Heart right ventricle (tissue), 2 donors: Measurements from ENCODE around the gene ING2.

DNA sequence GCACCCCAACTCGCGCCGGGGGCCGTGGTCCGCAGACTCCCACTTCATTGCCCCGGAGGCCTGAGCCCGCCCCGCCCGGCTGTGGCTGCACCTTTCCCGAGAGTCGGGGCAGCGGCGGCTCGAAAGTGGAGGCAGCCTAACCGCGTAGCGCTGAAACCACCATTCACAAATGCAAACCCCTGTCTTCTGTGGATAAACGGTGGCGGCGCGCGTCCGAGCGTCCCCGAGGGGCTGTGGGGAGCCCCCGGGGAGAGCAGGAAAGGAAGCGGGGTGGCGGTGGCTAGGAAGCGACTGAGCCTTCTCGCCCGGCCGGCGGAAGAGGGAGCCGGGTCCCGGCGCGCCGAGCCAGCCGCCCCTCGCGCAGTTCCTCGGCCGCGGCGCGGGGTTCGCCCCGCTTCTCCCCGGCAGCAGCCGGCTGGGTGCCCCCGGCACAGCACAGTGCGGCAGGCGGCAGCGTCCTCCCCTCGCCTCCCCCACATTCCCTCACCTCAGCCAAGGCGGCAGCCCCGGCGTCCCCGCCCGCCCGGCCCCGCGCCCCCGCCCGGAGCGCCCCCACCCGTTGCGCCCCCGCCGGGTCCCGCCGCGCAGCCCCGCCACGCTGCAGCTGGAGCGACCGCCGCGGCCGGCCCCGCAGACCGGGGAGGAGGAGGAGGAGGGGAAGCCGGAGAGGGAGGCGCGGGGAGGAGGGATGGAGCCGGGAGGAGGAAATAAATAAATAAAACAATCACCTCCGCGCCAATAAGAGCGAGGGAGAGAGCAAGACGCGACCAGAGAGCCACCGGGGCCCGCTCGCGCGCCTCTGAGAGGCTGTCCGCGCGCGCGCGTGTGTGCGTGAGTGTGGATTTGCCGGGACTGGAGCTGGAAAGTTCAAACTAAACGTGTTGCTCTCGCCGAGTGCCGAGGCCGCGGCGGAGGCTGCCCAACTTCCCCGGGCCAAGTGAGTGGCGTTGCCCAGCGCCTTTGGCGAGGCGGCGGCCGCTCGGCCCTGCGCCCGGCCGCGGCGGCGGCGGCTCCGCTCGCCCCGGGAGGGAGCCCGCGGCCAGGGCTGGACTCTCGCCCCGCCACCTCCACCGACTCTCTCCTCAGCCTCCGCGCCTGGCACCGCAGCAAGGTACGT is 2184.7 kb upstream of the TENM3 start:
- PRO-cap, 2 experiments, result peak in 1 of 2 experiments; most common plus-strand start position 770 of the sequence (in 1)

DNA sequence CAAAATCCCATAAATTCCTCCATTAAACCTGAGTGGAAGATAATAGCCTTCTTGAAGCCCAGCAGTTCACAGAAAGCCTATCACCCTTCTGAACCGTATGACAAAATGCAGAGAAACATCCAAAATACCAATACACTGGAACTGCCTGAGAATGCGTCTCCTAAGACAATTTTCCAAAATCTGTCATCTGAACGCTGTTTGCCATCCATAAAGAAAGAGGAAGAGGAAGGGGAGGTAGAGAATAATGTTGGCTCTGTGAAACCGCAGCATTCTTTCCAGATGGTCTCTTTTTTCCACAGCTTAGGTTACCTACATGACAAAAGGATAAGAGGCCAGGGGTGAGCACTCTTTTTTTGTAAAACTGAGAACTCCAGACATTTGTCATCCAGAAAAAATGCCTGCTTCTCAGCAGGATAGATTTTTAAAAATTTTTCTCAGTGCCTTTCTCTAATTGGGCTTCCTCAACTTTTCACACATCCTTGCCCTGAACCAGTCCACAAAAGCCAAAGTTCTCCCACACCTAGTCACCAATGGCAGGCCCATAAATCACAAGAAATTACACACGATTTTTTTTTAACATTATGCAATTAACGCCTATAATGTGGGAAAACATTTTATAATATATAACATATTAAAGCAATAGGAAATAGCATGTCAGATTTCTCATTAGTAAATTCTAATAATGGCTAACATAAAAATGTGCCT is 158.2 kb upstream of the TENM3 start:
- PRO-cap, 2 experiments, result no peak in any of the 2 experiments

DNA sequence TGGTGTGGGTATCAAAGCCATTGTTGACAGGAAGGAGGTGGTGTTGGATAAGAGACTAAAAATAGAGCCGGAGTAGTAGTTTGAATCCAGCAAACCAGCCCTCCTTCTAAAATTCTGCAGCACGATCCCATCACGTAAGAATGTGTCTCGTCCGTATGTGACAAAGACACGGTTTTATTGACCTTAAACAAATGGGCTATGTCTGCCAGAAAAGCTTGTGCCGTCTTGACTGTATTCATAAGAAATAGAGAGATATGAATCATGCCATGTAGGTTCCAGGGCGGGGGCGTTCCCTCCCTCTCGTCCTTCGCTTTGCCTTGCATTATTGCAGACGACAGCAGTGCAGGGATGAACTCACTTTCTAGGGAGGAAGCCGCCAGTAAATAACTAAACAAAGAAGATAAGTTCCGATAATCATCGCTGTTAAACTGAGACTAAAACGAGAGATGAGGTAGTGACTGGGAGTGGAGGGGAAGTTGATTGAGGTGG is 3.3 kb downstream of the TENM3 start:
- PRO-cap, 2 experiments, result no peak in any of the 2 experiments

DNA sequence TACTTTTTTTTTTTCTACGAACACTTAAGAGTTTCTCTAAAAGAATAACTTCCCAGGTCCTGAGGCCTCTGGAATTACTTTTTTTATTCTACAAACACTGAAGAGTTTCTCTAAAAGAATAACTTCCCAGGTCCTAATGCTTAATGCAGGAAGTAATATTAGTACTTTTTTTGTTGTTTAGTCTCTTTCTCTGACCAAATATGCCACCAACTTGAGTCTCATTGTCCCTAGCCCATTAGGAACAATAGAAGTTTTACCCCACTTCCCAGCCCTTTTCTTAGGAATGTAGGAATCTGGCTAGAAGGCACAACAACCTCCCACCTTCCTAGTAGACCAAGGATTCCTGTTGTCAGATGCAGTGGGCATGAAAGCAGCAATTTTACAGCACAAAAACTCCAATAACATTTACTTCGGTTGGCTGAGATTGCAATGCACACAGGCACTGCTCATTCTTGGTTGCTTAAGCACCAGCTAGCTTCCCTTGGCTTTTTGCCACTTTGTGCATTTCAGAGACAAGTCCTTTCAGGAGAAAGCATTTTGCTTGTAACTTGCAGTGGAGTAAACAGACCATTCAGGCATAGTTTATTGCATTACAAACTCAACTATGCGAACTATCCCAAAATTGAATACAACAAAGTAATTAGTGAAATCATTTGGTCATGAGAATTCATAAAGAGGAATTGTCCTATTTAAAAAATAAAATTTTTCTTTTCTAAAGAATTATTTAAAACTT is 312.8 kb downstream of the TENM3 start:
- PRO-cap, 2 experiments, result no peak in any of the 2 experiments

- PRO-cap, 2 experiments, result no peak in any of the 2 experiments
Observed at GRCh38 chr4:182895746-182896327, 21.3 kb downstream of the DCTD start.

DNA sequence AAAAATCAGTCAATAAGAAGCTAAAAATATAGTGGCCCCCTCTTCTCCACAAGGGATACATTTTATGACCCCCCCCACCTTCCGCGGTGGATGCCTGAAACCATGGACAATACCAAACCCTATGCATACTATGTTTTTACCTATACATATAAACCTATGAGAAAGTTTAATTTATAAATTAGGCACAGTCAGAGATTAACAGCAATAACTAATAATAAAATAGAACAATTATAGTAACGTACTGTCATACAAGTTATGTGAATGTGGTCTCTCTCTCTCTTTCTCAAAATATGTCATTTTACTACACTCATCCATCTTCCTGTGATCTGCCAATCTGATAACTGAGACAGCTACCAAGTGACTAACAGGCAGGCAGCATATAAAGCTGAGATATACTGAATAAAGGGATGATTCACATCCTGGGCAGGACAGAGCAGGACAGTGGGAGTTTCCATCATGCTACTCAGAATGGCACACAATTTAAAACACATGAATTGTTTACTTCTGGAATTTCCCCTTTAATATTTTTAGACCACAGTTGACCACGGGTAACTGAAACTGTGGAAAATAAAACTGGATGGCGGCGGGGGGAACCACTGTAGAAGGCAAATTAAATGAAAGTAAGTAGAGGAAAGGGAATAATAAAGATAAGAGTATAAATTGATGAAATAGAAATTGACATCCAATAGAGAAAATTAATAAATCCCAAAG is 58.5 kb upstream of the DCTD start:
- PRO-cap, 2 experiments, result no peak in any of the 2 experiments

GRCh38 chr4:183037321-183037941 is 61.6 kb upstream of the WWC2 start:
- PRO-cap, 2 experiments, result no peak in any of the 2 experiments

- PRO-cap, 2 experiments, result no peak in any of the 2 experiments
Observed at GRCh38 chr4:183118591-183119331, 19.7 kb downstream of the WWC2 start.

DNA sequence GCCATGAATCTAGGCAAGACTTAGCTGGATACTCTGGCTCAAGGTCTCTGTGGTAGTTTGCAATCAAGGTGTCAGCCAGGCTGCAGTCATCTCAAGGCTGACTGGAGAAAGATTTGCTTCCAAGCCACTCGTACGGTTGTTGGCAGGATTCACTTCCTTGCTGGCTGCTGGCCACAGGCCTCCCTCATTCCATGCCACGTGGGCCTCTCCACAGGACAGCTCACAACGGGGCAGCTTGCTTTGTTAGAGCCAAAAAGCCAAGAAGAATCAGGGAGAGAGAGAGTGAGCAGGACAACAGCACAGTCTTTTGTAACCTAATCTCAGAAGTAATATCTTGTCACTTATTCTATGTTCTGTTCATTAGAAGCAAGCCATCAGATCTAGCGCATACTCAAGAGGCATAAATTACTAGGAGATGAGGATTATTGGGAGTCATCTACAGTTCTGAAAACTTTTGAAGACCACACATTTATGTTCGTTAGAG is 101.5 kb downstream of the WWC2 start:
- PRO-cap, 2 experiments, result no peak in any of the 2 experiments

- PRO-cap, 2 experiments, result no peak in any of the 2 experiments
Observed at GRCh38 chr4:183409950-183410412, 34.5 kb upstream of the CDKN2AIP start.

GRCh38 chr4:183443595-183444244 is 716 bp upstream of the CDKN2AIP start:
- PRO-cap, 2 experiments, result no peak in any of the 2 experiments

- PRO-cap, 2 experiments, result peak in 2 of 2 experiments; most common plus-strand start chr4:183505078 (in 2); most common minus-strand start chr4:183504917 (in 1)
Observed at GRCh38 chr4:183504606-183505430, at the start of gene ING2. Gene ING2 (plus strand): TSS chr4:183505058.

DNA sequence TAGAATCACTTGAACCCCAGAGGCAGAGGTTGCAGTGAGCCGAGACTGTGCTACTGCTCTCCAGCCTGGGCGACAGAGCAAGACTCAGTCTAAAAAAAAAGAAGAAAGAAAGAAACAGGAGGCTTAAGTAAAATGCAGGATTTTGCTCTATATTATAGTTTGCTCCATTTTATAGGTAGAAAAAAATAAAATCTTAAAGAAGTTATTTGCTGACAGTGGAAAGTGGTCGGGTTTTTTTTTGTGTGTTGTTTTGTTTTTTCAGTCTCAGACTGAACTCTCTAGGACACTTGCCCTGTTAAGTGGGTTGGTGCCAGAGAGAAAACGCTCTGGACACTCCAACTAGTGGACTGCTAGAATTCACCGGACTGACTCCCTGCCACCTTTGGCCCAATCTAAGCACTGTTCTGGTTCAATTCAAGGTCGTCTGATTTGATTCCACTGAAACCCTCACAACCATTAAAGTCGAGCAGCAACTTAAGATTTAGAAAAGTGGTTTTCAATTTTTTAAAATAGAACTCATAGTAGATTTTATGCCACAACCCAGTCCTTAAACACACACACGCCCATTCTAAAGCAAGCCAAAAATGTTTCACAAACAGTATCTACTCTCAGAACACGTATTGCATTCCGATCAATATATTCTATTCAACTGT is 27.4 kb downstream of the RWDD4 start:
- PRO-cap, 2 experiments, result no peak in any of the 2 experiments

DNA sequence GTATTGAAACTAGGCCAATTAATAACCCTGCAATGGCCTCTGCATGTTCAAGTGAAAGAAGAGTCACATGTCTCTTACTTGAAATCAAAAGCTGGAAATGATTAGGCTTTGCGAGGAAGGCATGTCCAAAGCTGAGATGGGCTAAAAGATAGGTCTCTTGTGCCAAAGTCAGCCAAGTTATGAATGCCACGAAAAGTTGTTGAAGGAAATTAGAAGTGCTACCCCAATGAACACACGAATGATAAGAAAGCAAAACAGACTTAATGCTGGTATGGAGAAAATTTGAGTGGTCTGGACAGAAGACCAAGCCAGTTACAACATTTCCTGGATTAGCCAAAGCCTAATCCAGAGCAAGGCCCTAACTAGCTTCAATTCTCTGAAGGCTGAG is 5.9 kb upstream of the STOX2 start:
- PRO-cap, 2 experiments, result no peak in any of the 2 experiments

GRCh38 chr4:183950119-183950646 is 45.1 kb downstream of the STOX2 start:
- PRO-cap, 2 experiments, result no peak in any of the 2 experiments

- PRO-cap, 2 experiments, result no peak in any of the 2 experiments
Observed at GRCh38 chr4:184017120-184017405, 112.0 kb downstream of the STOX2 start.

- PRO-cap, 2 experiments, result peak in 2 of 2 experiments; most common plus-strand start chr4:184020480 (in 1); most common minus-strand start chr4:184020299 (in 1)
Observed at GRCh38 chr4:184020050-184020631, 115.0 kb downstream of the STOX2 start.

DNA sequence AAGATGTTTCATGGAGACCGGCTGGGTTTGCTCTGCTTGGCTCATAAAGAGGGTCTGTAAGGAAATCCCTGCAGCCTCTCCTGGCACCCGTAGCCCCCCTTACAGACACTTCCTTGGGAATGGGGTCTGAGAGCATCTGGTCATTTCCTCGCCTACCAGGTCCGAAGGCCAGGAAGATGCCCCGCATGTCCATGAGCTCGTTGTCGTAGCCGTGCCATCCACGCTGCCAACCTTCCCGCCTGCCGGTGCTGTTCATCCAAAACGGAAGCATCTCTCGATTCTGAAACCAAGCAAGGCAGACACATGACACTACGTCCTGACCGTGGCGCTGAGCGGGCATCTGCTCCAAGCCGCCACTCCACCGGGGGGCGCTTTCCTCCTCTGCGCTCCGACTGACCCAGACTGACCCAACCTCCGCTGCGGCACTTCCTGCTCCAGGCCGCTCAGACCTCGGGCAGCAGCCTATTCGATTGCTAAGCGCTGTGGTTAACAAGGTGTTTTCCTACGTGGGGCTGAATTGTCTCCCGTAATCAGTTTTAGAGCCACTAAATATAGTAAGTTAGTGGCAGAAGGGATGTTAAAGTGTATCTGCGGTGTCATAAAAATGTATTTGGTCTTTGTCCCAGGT is 120.5 kb downstream of the ENPP6 start:
- PRO-cap, 2 experiments, result peak in 1 of 2 experiments; most common plus-strand start position 446 of the sequence (in 1)

- PRO-cap, 2 experiments, result no peak in any of the 2 experiments
Observed at GRCh38 chr4:184280625-184280838, 62.9 kb upstream of the ENPP6 start.

- PRO-cap, 2 experiments, result no peak in any of the 2 experiments
Observed at GRCh38 chr4:184287507-184288379, 70.1 kb upstream of the ENPP6 start.